HT-29 (cell line): ENCODE data around the genes KLHL34 and SMS.

DNA sequence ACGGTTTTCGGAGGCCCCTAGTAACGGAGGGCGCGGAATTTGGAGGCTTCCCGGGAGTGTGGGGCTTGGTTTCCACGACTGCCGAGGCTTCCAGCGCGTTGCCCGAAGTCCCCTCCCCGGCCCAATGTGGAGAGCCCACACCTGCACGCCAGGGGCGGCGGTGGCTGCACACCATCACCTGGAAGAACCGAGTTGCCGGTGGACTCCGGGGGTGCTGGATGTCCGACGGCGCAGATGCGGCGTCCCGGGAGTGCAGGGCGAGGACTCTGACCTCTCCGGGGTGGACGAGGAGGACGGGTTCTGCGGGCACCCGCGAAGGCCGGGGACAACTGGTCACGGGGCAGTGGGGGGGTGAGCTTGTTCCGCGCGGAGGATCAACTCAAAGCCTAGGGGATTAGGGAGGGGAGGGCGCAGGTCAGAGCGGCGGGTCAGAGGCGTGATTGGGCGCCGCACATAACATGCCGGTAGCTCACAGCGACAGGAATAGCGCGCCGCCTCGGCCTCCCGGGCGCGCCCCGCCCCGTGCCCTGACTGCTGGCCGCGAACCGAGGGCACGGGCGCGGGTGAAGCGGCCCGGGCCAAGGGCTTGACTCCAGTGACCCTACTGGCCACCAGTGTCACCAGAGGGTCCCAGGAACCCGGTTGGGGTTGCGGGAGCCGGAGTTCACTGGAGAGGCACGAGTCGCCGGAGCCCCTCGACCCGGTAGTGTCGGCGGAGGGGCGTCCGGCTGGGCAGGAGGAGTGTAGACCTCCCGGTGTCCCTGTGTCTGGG, at the start of gene KLHL34:
Gene KLHL34, minus strand, starts transcription at position 331 of the 772 bp plus-strand sequence.
- RAMPAGE, long total RNA, result no peak

GRCh38 chrX:21882374-21883101, 26.8 kb downstream of the YY2 start:
- RAMPAGE, long total RNA, result no peak

DNA sequence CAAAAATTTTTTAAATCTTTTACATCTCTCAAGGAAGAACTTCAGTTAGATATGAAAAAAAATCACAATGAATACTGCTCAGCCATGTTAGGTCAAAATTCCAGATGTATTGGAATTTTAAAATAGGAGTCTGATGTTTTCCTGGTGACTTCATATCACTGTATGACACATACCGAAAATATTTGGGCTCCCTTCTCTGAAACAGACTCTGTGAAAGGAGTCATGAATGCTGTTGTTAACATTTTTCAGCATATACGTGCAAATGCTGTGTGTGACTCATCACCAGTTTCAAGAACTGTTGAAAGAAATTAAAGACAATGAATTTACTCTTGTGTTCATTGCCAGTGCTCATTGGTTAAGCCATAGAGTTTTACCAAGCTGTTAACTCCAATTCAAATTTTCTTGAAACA, 13.7 kb upstream of the SMS start:
- RAMPAGE, long total RNA, result no peak

DNA sequence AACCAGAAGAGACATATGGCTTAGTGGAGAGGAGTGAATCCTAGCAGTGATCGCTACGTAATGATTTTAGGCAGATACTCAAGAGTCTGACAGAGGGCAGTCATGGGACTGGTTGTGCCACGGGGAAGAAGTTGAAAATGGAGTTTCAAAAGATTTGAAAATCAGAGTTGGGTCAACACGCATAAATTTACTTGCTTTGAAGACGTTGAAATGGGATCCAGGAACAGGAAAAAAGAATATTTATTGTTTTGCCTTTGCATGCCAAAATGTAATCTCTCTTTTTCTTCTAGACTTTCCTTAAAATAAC, 8.2 kb upstream of the SMS start:
- RAMPAGE, long total RNA, result no peak

DNA sequence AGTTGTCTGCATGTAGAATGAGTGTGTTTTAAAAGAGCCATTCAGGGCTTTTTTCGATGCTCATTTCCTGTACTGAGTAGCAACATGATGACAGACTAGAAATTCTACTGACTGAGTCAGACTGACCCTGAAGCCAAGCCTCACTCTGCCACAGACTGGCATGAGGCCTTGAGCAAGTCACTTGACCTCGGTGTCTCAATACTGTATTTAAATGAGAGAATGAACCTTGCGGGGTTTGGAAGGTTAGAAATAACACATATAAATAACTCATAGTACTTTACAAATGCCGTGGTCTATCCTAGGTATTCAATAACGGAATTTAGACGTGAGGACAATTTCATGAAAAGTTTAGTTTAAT, 7.9 kb upstream of the SMS start:
- RAMPAGE, long total RNA, result no peak

- RAMPAGE, long total RNA, result start-site peak on the plus strand at chrX:21940702-21940749, 574 and 646 reads in 2 replicates
These were observed at the start of gene SMS for GRCh38 chrX:21940105-21941245. SMS (plus strand) TSS chrX:21940709.

GRCh38 chrX:22314576-22315186, 42.0 kb downstream of the CBLL2 start:
- RAMPAGE, long total RNA, result no peak

GRCh38 chrX:22353586-22353871, 80.8 kb downstream of the CBLL2 start:
- RAMPAGE, long total RNA, result no peak

- RAMPAGE, long total RNA, result no peak
These were observed 24.9 kb downstream of the PRDX4 start for GRCh38 chrX:23692119-23692628.

GRCh38 chrX:23699771-23700196, 32.5 kb downstream of the PRDX4 start:
- RAMPAGE, long total RNA, result no peak

DNA sequence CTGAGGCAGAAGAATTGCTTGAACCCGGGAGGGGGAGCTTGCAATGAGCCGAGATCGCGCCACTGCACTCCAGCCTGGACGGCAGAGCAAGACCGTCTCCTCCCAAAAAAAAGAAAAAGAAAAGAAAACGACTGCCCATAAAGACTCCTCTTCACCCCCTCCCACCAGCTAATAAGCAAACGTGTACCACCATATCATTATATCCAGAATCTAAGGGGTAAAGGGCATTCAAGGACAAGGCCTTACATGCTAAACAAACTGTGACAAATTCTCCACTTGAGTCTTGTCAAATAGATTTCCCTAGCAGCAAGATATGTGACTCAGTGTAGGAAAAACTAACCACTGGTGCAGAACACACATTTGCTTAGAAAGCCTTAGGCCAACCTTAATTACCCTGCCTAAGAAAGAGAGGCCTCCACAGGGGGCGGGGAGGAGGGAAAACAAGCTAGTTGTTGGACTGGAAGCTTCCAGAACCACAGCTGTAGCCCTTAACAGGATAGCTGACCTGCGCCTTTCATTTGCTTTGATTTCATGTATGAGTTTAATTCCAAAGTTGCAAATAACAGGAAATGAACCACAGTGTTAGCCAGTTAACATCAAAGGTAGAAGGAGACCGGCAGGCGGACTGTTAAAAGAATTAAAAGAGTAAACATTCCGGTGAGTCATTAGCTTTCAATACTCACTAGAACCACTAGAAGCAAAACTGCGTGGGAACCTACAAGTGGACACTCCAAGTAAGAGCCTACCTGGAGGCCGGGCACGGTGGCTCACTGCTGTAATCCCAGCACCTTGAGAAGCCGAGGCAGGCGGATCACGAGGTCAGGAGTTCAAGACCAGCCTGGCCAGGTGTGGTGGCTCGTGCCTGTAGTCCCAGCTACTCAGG, 24.3 kb downstream of the SAT1 start:
- RAMPAGE, long total RNA, result no peak

GRCh38 chrX:23952906-23953777, 45.3 kb downstream of the CXorf58 start:
- RAMPAGE, long total RNA, result no peak

- RAMPAGE, long total RNA, result no peak
These were observed 26.7 kb downstream of the EIF2S3 start for GRCh38 chrX:24081375-24081902.

DNA sequence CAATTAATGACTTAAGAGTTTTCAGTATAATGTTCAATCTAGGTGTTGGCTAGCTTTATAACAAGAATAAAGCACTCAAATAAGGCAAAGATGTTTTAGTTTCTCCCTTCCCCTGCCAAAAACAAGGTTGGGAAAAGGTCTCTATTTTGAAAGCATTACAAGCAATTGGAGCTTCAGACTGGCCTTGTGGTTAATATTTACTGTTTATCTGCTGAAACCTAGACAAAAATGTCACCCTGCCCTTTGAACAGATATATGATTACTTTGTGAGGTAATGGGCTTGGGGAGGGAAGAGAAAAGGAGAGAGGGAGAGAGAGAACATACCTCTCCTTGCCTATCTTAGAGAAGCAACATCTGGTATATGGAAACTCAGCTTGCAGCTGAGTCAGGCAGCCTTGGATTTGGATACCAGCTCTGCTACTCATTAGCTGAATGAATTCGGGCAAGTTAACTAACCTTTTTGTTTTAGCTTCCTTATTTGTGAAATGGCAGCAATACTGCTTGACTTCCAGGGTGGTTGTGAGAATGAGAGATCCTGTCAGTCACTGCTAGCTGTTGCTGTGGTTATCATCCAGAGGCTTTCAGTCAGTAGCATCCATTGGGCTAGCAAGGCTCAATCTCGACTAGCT, 41.0 kb downstream of the ZFX start:
- RAMPAGE, long total RNA, result no peak

DNA sequence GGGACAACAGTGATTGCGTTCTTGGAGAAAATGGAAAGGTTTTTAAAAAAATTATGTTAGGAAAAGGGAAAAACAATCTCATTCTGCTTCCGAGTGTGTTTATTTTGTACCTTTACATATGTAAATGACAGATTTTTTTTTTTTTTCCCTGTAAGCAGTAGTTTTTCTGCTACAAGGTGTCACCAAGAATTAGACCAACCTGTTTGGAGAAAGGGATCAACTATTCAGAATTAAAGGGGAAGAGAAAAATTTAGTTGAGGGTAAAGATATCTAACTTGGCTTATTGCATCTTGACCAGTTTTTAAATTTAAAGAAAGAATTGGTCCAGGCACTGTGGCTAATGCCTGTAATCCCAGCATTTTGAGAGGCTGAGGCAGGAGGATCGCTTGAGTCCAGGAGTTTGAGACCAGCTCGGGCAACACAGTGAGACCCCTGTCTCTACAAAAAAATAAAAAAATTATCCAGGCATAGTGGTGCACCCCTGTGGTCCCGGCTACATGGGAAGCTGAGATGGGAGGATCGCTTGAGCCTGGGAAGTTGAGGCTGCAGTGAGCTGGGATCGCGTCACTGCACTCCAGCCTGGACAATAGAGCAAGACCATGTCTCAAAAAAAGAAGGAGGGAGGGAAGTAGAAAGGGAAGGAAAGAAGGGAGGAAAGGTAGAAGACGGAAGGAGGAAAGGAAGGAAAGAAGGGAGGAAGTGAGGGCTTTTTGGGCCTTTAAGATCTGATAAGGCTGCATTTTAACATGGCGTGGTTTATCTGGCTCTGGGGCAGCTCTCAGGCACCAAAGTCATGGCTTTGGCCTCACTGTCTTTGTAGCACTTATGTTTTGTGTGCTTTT, 10.2 kb downstream of the PDK3 start:
- RAMPAGE, long total RNA, result no peak

DNA sequence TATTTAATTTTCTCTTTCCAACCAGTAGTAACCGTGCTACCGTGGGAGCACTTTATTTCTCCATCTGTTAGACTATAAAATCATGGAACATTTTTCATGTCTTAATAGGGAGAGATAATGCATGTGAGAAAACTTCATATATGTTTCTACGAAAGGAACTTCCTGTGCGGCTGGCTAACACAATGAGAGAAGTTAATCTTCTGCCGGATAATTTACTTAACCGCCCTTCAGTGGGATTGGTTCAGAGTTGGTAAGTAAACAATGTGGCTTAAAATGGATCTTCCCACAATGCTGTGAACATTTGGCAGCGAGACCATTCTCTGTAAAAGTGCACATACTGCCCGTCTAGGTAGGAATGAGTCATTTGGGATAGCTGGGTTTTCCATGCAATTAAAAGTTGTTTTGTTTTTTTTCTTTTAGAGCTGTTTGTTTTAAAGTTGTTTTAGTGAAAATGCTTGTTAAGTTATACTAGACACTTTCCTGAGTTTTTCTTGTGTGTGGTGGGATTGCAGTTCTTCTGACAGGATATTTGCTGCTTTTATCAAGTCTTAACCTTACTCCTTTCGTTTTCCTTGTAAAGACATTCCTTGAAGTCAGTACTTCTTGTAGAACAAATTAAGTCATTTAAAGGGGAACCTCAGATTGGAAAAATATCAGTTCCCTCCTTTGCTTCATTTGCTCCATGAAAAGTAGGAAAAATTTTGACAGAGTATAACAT, 29.7 kb downstream of the PDK3 start:
- RAMPAGE, long total RNA, result no peak

DNA sequence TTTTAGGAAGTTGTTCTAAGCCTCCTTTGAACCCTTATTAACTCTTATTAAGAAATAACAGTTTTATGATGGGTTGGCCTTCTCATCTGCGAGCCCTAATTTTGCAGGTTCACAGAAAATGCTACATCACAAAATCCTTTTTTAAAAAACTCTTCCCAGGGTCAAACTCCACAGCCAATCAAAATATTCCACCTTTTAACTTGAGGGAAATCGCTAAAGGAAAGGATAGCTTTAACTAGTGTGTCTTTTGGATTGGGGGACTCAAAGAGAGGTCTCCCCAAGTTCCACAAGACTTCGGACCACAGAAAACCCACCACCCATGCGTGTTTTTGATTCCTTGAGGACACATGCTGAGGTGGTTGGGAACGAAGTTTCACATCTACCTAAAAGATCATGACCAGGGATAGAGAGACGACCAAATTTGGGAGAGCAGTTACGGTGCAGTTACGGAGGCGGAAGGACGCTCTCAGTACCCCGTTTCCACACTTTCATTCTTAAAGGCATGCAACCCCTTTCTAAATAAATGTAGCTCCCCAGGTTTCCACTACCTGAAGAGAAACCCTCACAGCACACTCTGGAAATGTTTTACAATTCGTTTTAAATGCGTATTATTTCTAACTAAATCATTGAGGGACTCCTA, 1.2 kb downstream of the PCYT1B start:
- RAMPAGE, long total RNA, result no peak

- RAMPAGE, long total RNA, result no peak
These were observed 95.1 kb downstream of the POLA1 start for GRCh38 chrX:24788671-24789408.

- RAMPAGE, long total RNA, result no peak
These were observed 114.4 kb downstream of the POLA1 start for GRCh38 chrX:24808035-24808699.

DNA sequence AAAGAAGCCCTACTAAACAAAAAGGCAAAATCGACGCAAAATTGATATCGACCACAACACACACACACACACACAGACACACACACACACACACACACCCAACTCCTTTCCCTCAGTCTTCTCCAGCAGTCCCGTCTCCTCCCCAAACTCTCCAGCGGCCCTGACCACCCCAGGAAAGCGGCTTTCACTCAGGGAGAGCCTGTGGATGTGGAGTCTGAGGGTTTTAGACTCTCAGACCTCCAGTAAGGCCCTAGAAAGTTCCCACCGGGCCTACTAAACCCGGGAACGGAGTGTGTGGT, 14.0 kb downstream of the ARX start:
- RAMPAGE, long total RNA, result no peak